Measurements from ENCODE around the genes ENSG00000230707, SOX3, MAGEC2, SPANXN1, MAGEA9 and GPR50.

GRCh38 chrX:139908045-139908530, 24.8 kb downstream of the ATP11C start:
- PRO-cap = no peak

GRCh38 chrX:140090977-140092174, at the start of gene ENSG00000230707:
Gene ENSG00000230707 (plus strand): TSS chrX:140091678.
- PRO-cap = no peak

GRCh38 chrX:140504939-140505160, at the start of gene SOX3:
Gene SOX3 (minus strand): TSS chrX:140505069.
- PRO-cap = no peak

DNA sequence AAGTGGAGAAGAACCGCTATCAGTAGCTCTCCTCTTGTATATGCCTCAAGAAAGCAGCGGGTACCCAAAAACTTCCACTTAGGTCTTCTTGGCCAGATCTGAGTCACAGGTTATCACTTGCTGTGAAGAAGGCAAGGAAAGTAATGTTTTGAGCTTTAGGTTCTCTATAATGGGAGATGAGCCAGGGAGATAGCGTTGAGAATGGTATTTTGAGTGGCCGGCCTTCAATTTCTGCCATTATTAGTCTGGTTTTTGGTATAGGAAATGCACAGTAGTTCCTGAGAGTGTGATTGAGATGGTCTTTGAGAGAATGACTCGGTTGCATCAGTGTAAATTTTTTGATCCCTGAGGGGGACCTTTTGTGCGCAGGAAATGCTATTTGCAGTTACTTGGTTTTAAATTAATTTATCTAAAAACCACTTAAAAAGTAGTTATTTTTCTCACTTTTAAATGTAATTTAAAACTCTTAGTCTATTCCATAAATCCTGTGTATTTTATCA, 57.2 kb upstream of the SPANXB1 start:
- PRO-cap = no peak

GRCh38 chrX:142205120-142205458, at the start of gene MAGEC2:
Gene MAGEC2 (minus strand): TSS chrX:142205290.
- PRO-cap = no peak

GRCh38 chrX:145247270-145247767, at the start of gene SPANXN1:
Gene SPANXN1 (plus strand): TSS chrX:145247503.
- PRO-cap = no peak

GRCh38 chrX:146029223-146029763, 211.7 kb downstream of the SLITRK2 start:
- PRO-cap = no peak

GRCh38 chrX:147940467-147940782, 28.7 kb downstream of the FMR1 start:
- PRO-cap = no peak

DNA sequence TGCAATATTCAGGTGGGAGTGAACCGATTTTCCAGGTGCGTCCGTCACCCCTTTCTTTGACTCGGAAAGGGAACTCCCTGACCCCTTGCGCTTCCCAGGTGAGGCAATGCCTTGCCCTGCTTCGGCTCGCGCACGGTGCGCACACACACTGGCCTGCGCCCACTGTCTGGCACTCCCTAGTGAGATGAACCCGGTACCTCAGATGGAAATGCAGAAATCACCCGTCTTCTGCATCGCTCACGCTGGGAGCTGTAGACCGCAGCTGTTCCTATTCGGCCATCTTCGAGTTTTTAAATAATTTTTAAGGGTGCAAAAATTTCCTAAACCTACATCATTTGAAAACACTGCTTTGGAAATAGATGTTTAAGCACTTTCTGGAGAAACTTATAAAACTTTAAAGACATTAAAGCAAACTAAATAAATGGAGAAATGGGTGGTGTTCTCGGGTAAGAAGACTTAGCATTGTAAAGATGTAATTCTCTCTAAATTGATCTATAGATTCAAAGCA, 231.3 kb downstream of the ENSG00000287585 start:
- PRO-cap = no peak

DNA sequence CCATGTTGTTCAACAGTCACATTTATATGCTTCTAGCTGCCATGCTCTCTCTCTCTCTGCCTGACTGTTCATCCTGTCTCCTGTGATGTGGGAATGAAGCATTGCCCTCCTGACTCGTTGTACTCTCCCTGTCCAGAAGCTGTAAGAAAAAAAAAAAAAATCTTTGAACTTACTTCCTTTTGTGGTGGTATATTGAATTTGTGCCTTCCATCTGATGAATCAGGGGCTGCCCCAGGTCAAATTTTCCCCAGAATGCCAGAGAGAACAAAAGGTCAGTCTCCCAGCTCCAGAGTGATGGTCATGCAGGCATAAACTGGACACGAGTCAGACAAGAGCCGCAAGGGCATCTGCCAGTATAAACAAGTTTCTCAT, 167.1 kb downstream of the ENSG00000287585 start:
- PRO-cap = no peak

DNA sequence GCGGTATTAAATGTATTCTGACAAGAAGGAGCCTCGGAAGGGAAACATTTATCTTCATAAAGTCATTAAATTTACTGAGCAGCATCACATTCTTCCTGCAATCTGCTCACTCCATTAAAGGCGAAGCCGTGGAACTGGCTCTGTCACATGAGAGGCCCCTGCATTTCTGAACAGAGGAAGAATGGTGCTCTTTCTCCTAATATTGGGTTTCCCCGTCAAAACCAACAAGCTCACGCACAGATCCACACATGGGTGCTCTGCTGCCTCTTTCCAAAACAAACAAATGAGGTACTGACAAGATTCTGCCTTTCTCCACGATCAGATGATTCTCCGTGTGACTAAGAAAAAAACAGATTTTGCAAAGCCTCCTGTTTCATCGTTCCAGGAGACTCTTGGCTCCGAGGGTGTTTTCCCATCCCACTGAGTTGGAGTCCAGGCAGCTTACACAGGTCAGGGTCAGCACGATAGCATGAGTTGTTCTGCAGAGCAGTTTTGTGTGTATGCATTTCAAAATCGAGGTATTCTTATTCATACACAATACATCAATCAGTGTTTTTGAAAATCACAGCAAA, 101.3 kb downstream of the ENSG00000287585 start:
- PRO-cap = no peak

- PRO-cap = no peak
Observed at GRCh38 chrX:149781606-149781989, at the start of gene MAGEA9. Gene MAGEA9 (plus strand): TSS chrX:149781930.

GRCh38 chrX:149818311-149818700, 36.6 kb downstream of the MAGEA9 start:
- PRO-cap = no peak

DNA sequence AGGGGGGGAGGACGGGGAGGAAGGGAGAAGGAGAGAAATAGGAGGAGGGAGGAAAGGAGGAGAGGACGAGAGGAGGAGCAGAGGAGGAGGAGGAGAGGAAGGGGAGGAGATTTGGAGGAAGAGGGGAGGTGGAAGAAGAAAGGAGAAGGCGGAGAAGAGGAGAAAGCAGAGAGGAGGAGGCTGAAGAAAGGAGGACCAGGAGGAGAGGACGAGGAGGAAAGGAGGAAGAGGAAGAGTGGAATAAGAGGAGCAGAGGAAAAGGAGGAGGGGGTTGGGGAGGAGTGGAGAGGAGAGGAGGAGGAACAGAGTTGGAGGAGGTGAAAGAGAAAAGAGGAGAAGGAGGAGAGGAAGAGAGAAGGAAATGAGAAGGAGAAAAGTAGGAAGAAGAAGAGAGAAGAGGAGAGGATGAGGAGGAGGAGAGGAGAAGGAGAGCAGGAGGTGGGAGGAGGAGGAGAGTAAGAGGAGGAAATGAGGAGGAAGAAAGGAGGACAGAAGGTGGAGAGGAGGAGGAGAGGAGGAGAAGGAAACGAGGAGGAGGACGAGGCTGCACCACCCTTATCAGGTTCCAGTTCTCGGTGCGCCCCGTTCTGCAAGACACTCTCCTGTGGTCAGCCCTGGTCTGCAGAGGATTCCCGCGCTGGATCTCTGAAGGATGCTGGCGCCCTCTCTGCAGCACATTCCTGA, 6.6 kb upstream of the EOLA2 start:
- PRO-cap = no peak

DNA sequence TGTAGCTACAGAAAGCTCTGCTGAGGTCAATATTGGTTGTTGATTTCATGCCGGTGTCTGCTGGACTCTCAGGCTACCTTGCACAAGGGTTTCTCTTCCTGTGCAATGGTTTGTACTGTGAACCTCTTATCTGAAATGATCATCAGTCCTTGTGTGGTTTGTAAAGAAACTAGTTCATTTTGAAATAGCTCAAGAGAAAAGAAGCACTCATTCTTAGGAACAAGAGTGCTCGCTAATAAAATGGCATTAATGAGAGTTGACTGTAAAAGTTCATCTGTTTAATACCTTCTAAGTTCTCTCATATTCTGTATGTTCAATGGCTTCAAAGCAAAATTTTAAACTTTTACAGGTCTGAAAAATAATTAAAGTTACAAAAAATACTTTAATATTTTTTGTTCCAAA, 2.2 kb downstream of the MTM1 start:
- PRO-cap = no peak

DNA sequence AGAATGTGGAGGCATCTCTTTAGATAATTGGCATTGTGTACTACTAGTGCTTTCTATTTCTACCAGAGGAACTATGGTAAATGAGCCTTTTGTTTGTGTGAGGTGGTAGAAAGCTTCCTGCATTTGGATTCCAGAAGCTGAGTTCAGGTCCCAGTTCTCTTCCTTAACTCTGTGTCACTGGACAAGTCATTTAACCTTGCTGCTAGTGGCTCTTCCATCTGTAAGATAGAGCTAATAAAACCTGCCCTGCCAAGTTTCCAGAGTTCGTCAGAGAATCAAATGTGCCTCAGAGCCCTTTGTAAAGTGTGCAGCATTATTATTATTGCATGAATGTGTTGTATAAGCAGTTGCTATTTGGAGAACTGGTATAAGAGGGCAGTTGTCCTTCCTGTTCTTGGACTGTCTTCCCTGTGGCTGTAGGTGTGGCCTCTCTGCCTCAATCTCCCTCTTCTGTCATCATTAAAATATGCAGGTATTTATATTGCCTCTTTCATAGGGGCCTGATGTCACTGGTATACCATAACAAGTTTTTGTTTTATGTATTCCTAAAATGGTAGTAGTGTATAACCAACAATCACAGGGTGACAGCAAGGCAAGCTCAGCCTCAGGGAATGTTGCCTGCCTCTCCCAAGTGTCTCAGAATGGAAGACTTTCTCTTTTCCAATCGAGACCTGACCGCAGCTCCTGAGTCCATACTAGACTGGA, 3.7 kb downstream of the MTM1 start:
- PRO-cap = no peak

GRCh38 chrX:150706406-150706947, 13.3 kb downstream of the MTMR1 start:
- PRO-cap = no peak

DNA sequence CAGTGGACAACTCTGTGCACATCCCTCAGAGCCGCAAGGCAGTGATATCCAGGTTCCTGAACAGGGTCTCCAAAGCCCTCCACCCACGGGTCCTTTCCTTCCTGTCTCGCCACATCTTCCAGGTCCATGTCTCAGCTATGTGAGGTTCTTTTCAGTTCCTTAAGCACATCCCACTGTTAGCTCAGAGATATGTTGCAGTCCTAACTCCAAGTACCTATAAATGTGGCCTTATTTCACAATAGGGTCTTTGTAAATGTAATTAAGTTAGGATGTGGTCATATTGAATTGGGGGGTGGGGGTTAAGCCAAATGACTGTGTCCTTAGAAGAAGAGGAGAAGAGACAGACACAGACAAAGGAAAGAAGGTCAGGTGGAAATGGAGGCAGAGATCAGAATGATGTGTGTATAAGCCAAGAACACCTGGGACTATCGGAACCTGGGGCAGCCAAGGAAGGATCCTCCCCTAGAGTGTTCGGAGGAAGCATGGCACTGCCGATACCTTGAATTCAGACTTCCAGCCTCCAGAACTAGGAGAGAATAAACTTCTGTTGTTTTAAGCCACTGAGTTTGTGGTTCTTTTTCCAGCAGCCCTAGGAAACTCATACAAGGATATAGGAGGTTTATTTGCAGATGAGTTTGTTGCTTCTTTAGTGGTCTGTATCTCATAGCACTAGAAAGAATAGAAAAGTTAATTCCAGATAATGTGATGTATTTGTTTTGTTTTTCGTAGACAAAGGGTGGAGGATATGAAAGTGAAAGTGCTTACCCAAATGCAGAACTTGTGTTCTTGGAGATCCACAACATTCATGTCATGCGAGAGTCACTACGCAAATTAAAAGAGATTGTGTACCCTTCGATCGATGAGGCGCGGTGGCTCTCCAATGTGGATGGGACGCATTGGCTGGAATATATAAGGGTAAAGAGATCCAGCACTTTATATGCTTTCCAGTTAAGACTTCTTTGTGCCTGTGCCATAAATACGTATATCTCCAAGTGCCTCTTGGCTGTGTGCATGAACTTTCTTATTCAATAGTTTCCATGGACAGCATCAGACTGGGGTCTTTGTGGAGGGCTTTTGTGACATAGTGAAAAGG, 43.0 kb downstream of the MTMR1 start:
- PRO-cap = no peak

- PRO-cap = no peak
Observed at GRCh38 chrX:150879410-150880156, 18.9 kb downstream of the CD99L2 start.

GRCh38 chrX:151176183-151176859, at the start of gene GPR50:
Gene GPR50 (plus strand): TSS chrX:151176584.
- PRO-cap = no peak